Aorta (tissue), 1 donor: Measurements from ENCODE around the gene PVALEF.

- PRO-cap: no peak
These were observed 12.4 kb downstream of the RNF213 start for GRCh38 chr17:80272871-80273607.

DNA sequence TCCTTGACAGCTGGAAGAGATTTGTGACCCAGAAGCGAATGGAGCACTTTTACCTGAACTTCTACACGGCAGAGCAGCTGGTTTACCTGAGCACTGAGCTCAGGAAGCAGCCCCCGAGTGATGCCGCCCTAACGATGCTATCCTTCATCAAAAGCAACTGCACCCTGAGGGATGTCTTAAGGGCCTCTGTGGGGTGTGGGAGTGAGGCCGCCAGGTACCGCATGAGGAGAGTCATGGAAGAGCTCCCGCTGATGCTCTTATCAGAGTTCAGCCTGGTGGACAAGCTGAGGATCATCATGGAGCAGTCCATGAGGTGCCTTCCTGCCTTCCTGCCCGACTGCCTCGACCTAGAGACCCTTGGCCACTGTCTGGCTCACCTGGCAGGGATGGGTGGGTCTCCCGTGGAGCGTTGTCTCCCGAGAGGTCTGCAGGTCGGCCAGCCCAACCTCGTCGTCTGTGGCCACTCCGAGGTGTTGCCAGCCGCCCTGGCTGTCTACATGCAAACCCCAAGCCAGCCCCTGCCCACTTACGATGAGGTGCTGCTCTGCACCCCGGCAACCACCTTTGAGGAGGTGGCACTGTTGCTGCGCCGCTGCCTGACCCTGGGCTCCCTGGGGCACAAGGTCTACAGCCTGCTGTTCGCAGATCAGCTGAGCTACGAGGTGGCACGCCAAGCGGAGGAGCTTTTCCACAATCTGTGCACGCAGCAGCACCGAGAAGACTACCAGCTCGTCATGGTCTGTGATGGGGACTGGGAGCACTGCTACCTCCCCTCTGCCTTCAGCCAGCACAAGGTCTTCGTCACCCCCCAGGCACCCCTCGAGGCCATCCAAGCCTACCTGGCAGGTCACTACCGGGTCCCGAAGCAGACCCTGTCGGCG lies 75.3 kb upstream of the ENDOV start:
- PRO-cap: no peak

GRCh38 chr17:80406889-80407477 lies 8.0 kb upstream of the ENDOV start:
- PRO-cap: no peak

DNA sequence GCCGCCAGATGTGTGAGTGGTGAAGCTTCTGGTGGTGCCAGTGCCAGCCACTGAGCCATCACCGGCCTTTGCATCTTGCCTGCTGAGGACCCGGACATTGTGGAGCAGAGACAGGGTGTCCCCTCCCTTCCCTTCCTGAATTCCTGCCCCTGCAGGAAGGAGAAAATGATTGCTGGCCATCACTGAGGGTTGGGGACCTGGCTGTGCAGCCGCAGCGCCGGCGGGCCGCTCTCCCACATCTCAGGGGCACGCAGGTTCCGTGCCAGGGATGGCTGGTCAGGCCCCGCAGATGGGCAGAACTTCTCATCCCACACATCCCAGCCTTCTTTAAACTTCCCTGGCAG lies 56.5 kb downstream of the RPTOR start:
- PRO-cap: no peak

- PRO-cap: no peak
These were observed 150.8 kb downstream of the RPTOR start for GRCh38 chr17:80695231-80696002.

DNA sequence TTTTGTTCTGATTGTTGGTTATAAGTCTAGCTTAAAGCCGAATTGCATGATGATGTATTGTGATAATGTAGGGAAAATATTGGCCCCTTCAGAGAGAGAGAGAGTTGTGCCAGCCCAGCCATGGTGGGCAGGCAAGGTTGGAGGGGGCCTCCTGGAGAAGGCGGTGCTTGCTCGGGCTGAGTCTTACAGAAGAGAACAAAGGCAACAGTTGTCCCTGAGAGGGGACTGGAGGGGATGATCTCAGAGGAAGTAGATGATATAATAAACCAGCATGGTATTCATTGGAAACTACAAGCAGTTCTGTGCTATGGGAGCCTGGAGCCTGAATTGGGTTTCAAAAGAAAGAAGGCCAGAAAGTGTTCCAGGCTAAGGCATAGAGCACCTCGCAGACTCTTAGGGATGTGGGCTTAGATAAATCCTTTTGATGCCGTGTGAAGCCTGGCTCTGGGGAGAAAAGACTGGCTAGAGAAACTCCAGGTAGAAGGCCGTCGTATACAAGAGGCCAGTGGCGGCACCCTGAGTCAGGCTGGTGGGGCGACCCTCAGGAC lies 173.9 kb downstream of the RPTOR start:
- PRO-cap: no peak

DNA sequence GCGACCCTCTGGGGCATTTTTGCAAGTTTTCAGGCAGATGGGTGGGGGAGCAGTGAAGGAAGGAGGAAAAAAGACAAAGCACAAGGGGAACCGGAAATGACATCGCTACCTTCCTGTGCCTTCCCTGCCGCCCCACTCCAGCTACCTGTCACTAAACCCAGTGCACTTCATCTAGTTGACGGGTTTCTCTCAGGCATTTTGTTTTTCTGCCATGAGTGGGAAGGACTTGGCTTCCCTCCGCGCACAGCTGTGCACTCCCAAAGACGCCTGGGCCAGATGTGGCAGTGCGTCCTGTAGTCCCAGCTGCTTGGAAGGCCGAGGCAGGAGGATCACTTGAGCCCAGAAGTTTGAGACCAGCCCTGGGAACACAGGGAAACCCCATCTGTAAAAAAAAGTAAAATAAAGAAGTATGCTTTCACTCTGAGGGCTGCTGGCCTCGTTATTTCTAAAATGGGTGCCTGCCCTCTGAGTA lies 214.2 kb downstream of the RPTOR start:
- PRO-cap: no peak

GRCh38 chr17:80782681-80783429 lies 208.8 kb upstream of the CHMP6 start:
- PRO-cap: no peak

DNA sequence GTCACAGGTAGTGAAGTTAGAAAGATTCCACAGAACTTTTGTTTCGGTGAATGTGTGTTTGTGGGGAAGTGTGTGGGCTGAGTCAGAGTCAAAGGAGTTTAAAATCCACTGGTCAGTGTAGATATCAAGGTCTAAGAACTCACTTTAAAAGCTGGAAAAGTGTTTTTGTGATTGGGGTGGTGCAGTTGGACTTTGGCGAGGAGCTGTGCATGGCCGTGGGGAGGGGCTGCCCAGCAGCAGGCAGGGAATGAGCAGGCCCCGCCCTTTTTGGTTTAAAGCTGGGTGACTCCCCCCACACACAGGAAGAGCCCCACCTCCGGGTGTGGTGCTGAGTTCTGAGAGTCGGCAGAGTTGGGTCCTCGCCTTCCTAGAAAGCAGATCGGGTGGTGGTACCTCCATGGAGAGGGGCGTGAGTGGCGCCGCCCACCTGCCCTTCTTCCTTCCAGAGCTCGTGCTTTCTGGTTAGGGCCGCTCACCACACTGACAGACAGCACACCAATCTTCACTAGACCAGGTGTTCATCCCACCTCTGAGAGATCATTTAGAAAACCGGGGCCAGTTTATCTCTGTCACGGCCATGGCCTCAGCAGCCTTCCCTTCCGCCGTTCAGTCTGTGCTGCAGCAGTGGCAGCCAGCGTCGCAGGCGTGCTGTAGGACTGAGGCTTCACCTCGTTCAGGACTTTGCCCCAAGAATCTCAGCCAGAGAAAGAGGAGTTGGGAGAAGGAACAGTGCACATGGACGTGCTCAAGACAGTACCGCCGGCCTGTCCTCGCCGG lies 144.1 kb upstream of the CHMP6 start:
- PRO-cap: no peak

GRCh38 chr17:80969267-80969904 lies 22.3 kb upstream of the CHMP6 start:
- PRO-cap: no peak

- PRO-cap: no peak
These were observed 21.4 kb upstream of the CHMP6 start for GRCh38 chr17:80970007-80970972.

- PRO-cap: no peak
These were observed 2.3 kb downstream of the BAIAP2 start for GRCh38 chr17:81036992-81037925.

DNA sequence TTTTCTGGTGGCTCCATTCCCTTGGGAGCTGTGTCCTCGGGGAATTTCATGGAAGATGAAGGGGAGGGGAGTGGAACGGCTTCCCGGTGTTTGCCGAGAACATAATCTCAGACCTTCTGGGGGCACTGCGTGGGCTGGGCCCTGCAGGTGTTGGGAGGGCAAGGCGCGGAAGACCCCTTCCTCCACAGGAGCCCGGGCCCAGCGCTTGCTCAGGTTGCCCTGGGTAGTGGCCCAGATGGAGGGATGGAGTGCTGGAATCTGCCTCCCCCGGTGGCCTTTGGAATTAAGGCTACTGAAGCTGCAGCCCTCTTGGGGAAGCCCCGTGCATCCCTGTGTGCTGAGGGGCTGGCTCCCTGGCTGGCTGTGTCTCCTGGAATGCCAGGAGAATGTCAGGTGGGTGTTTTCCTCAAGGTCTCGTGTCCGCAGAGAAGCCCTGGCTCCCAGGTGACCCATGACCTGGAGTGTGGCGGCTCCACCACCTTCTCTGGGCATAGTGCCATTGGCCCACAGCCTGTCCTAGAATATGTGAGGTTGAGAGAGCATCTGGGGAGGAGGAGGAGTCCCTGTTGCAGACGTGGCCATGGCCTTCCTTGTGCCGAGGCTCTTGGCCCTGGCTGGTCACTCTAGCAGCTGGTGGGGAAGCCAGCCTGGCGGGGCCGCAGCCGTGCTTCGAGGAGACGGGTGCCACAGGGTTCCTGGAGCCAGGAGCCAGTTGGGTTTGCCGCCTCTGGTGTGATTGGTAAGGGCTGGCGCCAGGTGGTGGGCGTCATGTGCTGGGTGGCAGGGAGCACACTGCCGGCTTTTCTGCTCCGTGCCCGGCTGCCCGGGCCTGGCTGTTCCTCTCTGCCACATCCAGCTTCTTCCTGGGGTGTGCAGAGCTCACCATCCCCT lies 3.2 kb downstream of the BAIAP2 start:
- PRO-cap: no peak

GRCh38 chr17:81068814-81069447 lies 34.0 kb downstream of the BAIAP2 start:
- PRO-cap: no peak

DNA sequence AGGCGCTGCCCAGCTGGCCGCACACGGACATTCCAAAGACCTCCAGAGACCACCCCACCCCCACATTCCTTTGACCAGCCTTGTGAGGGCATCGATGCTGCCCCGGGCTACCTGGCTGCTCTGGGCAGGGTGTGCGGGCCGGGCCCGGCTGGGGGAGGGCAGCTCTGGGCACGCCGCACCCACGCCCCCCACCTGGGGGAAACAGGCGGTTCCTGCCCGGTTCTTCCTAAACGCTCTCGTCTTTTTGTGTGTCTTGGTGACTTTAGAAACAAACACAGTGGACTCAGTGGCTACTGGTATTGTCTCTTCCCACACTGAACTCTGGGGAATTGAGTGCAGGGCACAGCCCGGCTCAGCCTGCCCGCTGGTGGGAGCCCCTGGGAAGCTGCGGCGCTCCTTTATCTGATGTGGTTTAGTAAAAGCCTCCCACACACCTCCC lies 55.5 kb upstream of the PVALEF start:
- PRO-cap: no peak

- PRO-cap: no peak
These were observed 33.4 kb upstream of the PVALEF start for GRCh38 chr17:81131640-81132534.

DNA sequence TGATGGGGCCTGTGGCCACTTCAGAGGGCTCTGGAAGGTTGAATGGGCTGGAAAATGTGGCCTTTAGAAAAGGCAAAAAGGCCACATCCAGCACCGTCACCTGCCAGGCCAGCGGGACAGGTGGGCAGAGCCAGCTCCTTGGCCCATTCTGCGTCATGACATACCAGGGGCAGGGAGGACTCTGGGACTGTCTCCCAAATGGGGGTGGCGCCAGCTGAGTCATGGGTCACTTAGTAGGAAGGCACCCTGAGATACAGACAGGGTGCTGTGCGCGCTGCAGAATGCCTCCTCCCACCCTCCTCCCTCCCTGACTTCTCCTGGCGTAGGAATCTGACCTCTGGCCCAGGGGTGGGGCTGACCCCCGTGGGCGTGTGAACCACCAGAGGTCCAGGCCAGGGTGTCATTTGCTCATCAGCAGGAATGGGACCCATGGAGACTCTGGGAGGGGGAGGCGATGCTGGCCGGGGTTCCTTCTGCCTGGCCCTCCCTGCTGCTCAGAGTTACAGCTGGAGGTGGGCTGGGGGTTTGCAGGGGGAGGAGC lies 32.0 kb upstream of the PVALEF start:
- PRO-cap: no peak

DNA sequence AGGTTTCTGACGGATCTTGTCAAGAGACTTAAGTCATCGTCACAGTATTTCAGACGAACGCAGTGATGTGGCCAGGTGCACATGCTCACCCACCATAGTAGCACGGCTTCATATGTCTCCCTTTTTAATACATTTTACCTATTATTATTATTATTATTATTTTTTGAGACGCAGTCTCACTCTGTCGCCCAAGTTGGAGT lies 10.2 kb upstream of the PVALEF start:
- PRO-cap: no peak

- PRO-cap: no peak
These were observed 965 bp upstream of the PVALEF start for GRCh38 chr17:81164270-81164814.

- PRO-cap: no peak
These were observed at the start of gene PVALEF for GRCh38 chr17:81164815-81165598. Gene PVALEF, plus strand, starts transcription at chr17:81165507.